NCI-H460 (cell line): ENCODE data around the genes PRKCH and HIF1A.

GRCh38 chr14:61321337-61321985 is at the start of gene PRKCH:
Gene PRKCH (plus strand): TSS chr14:61321579.
RAMPAGE:
- cytosol, long total RNA: no peak
- long total RNA: no peak
- nucleus, long total RNA: no peak

DNA sequence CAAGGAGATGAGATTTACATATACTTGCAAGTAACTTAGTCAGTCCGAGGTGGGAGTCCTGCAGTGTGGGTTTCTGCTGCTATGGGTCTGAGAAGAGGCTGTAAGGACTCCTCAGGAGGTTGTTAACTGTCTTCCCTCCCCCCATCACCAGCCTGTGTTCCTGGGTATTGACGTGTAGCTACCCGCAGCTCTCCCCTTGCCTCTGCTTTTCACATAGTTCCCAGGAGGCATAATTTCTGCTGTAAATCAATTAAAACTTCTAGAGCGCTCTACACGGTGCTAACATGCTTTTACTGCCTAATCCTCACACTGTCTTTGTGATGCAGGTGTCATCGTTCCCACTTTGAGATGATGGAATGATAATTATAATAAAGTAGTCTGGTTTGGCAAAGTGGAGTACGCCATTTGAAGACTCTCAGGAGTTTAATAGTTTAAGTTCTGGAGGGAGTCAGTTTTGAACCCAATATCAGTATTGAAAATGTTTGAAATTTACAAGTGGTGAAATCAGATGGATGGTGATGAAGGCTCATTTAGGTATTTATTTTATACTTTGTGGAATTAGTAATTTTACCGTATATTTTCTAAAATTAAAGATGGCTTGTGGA is 1.8 kb downstream of the PRKCH start:
RAMPAGE:
- cytosol, long total RNA: no peak
- long total RNA: no peak
- nucleus, long total RNA: no peak

DNA sequence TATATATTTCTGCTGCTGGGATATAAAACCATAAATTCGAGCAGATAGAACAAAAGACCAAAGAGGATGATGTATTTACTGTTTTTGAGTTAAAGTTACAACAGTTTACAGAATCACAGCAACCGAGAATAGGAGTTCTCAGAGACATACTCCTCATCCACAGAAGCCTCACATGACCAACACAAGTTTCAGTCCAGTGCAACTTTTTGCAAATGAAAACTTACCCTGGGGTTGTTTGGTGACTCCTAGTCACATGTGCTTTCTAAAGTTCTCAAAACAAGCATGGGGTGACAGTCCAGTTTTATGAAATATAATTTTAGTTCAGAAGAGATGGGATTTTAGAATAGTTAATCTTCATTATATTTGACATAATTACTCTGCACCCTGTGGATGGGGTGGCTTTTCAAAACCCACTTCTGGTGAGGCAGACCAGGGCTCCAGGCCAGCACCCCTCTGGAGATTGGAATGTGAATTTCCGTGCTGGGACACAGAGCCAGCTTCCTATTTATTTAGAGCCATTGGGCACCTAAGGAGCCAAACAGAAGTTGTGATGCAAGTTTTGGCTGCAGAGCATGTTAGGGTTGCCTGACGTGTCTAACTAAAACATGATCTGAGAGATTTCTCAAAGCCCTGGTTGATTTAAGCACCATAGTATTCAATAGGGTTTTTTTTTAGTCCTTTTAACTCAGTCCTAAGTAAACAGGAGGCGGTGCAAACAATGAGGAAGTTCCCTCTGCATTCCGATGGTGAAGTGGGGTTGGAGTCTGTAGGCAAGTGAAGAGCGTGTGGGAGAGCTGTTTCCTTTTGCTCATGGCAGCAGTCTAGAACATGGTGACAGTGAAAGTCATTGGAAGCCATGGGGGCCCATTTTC is 117.4 kb downstream of the PRKCH start:
RAMPAGE:
- cytosol, long total RNA: no peak
- long total RNA: no peak
- nucleus, long total RNA: no peak

RAMPAGE:
- cytosol, long total RNA: no peak
- long total RNA: no peak
- nucleus, long total RNA: no peak
Observed at GRCh38 chr14:61448206-61448712, 126.9 kb downstream of the PRKCH start.

DNA sequence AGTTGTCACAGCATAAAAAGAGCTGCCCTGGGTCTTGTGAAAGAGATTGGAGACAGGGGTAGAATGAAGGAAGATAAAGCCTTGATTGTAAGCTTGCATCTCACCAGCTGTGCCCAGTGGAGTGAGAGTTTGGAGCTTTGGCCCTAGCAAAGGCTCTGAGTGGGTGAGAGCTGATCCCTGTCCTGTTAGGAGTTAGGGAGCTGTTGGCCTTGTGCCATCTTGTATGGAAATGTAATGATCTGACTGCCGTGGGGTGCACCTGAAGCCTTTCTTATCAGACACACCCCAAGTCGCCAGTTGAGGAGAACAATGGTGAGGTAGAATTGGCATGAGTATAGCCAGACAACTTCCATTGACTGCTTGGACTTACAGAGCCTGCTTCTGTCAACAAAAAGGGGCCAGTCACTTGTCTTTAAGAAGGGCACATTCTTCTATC is 130.1 kb downstream of the PRKCH start:
RAMPAGE:
- cytosol, long total RNA: no peak
- long total RNA: no peak
- nucleus, long total RNA: no peak

GRCh38 chr14:61452368-61453110 is 131.2 kb downstream of the PRKCH start:
RAMPAGE:
- cytosol, long total RNA: no peak
- long total RNA: no peak
- nucleus, long total RNA: no peak

RAMPAGE:
- cytosol, long total RNA: no peak
- long total RNA: no peak
- nucleus, long total RNA: no peak
Observed at GRCh38 chr14:61474028-61474549, 152.7 kb downstream of the PRKCH start.

RAMPAGE:
- cytosol, long total RNA: no peak
- long total RNA: no peak
- nucleus, long total RNA: no peak
Observed at GRCh38 chr14:61506026-61506547, 184.7 kb downstream of the PRKCH start.

DNA sequence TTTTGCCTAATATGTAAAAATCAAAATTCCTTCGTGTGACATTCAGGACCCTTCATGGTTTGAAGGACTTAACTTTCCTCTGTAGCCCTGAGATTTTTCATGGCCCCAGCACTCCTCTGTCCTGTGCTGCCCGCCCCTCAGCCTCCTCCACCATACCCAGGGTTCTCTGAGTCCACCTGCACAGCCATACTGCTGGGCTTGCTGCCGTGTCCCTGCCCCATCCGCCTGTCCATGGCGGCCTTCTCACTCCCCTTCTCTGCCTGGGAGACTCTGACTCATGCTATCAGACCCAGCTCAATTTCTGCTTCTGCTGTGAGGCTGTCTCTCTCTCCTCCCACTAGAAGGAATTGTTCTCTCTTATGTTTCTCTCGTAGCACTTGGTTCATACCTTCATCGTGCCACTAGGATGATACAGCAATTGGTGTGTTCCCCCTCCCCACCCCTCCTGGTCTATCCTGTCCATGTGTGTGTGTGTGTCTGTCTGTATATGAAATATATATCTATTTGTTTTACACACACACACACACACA is 167.6 kb upstream of the HIF1A start:
RAMPAGE:
- cytosol, long total RNA: no peak
- long total RNA: no peak
- nucleus, long total RNA: no peak

DNA sequence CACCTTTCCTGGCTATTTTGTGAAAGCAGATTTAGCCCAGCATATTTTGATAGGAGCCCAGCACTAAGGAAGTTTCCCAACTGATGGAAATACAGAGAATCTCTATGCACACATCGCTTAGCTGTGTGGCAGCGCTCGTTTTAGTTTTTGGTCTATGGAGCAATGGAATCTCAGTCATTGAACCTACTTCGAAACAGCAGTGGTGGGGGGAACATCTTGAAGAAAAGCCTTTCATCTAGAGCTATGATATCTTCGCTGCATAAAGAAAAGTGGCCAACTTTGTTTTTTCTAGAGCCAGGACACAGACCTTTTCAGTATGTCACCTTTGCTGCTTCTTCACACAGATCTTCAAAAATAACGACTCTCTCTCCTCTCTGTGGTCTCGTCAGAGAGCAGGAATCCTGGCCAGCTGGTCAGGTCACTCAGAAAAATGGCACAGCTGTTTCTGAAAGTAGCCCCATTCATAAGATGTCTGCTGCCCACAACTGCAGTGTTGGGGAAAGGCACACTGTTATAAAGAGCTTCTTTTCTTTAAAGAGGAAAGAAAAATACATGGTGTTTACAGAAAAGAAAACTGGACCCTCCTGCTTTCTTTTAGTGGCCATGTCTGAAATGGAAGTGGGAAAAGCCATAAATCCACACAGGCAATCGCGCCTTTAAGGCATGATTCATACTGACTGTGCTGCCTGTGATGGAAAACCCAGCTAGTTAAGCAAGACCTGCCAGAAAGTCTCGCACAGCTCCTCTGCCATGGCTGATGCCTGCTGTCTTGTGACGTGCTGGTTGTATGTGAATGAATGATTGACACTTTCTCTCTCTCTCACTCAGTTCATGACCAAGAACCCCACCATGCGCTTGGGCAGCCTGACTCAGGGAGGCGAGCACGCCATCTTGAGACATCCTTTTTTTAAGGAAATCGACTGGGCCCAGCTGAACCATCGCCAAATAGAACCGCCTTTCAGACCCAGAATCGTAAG is 148.1 kb upstream of the HIF1A start:
RAMPAGE:
- cytosol, long total RNA: no peak
- long total RNA: no peak
- nucleus, long total RNA: no peak

RAMPAGE:
- cytosol, long total RNA: no peak
- long total RNA: no peak
- nucleus, long total RNA: no peak
Observed at GRCh38 chr14:61567958-61569315, 126.9 kb upstream of the HIF1A start.

RAMPAGE:
- cytosol, long total RNA: no peak
- long total RNA: no peak
- nucleus, long total RNA: no peak
Observed at GRCh38 chr14:61642299-61642649, 53.0 kb upstream of the HIF1A start.

DNA sequence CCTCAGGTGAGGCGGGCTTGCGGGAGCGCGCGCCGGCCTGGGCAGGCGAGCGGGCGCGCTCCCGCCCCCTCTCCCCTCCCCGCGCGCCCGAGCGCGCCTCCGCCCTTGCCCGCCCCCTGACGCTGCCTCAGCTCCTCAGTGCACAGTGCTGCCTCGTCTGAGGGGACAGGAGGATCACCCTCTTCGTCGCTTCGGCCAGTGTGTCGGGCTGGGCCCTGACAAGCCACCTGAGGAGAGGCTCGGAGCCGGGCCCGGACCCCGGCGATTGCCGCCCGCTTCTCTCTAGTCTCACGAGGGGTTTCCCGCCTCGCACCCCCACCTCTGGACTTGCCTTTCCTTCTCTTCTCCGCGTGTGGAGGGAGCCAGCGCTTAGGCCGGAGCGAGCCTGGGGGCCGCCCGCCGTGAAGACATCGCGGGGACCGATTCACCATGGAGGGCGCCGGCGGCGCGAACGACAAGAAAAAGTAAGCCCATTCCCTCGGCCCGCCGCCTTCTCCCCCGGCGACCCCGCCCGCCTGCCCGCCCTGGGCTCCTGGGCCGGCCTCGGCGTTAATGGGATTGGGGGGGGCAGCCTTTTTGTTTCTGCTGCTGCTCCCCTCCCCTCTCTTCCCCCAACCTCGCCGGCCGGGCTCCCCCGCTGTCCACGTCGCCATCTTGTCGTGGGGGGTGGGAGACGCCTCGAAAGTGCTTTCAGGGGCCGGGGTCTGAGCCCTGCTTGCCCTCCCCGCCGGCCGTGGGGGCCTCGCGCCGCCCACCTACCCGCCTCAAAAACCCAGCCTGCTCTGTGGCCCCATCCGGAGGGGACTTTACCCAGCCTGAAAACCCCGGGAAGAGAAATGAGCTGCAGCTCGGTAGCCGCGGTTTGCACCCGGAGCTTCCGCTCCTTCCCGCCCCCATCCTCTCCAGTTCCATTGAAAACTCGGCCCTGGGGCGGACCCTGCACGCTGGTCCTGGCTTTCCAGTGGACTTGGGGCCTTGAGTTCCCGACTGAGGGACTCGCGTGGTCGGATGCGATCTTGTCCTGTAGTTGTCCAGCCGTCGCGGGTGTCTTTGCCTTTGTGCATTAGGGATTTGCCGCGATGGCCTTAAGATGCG is at the start of gene HIF1A:
Gene HIF1A (plus strand): TSS at position 138 of the 1,095 bp plus-strand sequence.
RAMPAGE:
- cytosol, long total RNA: start-site peak on the plus strand centred at position 153 of the sequence, 92 bp wide, 632 and 751 reads in 2 replicates
- long total RNA: no peak
- nucleus, long total RNA: start-site peak on the plus strand centred at position 157 of the sequence, 90 bp wide, 645 and 199 reads in 2 replicates

DNA sequence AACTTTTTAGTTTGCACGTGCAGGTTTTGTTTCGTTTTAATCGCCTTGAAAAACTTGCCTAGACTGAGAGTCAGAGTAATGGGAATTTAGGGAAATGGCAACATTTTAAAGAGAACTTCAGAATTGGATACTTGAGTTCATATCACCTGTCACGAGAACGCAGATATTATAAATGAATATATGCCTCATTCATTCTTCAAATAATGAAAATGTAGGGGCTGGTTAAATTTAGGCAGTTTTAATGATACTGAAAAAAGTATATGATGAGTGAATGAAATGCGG is 1.1 kb downstream of the HIF1A start:
RAMPAGE:
- cytosol, long total RNA: no peak
- long total RNA: no peak
- nucleus, long total RNA: no peak

DNA sequence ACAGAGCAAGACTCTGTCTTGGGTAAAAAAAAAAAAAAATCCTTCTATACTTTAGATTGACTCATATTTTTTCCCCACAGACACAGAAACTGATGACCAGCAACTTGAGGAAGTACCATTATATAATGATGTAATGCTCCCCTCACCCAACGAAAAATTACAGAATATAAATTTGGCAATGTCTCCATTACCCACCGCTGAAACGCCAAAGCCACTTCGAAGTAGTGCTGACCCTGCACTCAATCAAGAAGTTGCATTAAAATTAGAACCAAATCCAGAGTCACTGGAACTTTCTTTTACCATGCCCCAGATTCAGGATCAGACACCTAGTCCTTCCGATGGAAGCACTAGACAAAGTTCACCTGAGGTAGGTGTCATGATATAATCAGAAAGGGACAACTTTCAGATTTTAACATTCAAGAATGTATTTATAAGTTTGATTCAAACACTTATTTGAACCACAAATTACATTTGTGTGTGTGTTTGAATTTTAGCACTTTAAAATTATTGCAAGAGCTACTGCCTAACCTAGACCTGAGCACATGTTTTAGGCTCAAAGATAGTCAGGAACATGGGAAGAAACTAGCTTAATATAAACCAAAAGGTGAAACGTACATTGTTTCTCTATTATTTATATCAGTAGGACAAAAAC is 24.1 kb upstream of the SNAPC1 start:
RAMPAGE:
- cytosol, long total RNA: no peak
- long total RNA: no peak
- nucleus, long total RNA: no peak

DNA sequence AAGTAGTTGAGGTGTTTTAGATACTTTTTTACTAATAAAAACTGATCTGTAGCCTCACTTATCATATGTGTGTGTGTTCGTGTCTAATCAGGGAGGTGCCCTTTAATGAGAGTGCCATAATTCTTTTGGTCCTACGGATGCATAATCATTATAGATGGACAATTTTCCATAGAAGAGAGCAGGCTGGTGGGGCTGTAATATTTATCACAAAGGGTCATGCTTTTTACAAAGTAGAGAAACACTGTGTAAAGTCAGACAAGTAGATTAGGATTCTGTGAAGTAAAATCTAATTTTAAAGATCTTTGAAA is 10.2 kb upstream of the SNAPC1 start:
RAMPAGE:
- cytosol, long total RNA: no peak
- long total RNA: no peak
- nucleus, long total RNA: no peak

DNA sequence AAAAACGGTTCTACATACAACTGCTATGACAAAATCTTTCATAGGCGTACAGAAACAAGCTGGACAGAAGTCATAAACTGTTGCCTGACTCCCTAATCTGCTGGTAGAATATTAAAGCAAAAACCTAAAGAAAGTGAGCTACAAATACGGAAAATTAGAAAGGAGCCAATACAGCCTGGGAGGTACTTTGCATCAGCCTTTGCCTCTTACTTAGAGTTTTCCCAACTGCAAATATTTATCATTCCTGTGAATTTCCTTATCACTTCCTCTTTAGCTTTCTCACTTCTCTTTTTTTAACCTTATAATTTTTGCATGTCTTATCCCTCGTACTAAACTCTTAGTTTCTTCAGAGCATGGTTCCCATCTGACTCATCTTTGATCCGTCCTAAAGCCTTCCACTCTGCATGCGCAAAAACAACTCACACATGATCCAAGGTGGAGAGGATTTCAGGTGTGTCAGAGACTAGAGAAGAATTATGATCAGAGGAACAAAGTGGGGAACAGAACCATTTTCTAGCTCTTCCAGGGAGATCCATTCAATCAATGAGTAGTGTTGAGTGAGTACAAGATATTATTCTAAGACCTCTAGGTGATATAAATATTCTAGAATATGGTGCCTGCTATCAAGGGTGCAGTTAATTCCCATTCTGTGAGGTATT is 9.6 kb upstream of the SNAPC1 start:
RAMPAGE:
- cytosol, long total RNA: no peak
- long total RNA: no peak
- nucleus, long total RNA: no peak

RAMPAGE:
- cytosol, long total RNA: no peak
- long total RNA: no peak
- nucleus, long total RNA: no peak
Observed at GRCh38 chr14:63192045-63192512, 12.2 kb upstream of the RHOJ start.

DNA sequence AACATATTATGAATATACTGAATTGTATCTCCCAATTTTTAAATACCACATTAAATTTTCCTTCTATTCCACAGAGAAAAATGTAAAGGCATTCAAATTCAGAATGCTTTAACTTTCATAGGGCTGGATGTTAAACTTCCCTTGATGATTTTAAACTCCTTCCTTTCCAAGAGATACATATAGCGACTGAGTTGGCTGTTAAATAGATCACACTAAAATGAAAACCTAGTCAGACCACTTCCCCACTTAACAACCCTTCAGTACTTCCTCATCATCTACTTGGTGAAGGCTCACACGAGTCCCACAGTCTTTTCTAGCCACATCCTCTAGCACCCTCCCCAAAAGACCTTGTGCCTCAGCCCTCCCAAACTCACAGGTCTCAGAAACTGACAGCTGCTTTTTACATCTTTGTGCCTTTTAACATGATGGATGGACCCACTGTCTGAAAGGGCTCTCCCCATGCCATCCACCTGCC is 65.0 kb upstream of the GPHB5 start:
RAMPAGE:
- cytosol, long total RNA: no peak
- long total RNA: no peak
- nucleus, long total RNA: no peak

GRCh38 chr14:63486626-63487328 is 56.4 kb downstream of the PPP2R5E start:
RAMPAGE:
- cytosol, long total RNA: no peak
- long total RNA: no peak
- nucleus, long total RNA: no peak